Mammary epithelial cell (primary cell): ENCODE data around the genes PTMA and COPS7B.

DNA sequence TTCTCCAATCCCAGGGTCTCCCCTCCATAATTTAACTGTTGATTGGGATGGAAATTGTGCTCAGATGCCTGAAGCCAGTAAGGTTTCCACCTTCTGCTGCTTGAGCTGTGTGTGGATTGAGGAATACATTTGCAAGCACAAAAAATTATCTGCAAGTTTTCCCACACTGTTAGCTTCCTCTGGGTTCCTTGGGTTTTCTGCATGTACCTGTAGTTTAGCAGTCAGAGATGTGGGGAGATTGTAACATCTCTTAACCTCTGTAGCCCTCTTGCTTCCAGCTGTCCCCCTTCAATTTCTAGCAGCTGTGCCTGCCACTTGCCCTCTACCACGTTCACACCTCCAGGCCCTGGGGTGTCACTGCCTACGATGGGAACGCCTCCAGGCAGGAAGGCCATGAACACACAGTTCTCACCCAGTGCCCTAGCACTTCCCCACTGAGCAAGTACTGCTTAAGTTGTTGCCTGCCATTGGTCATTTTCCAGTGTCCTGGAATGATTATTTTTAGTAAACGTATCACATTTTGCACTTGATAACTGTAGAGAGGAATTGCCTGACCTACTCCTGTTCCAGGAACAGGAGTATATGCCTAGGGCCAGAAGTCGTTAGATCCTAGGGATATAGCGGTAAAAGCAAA lies 77.2 kb upstream of the B3GNT7 start:
- CAGE, long polyA plus RNA = no peak
- RRBS = no CpG with 5 or more reads among the region's 6 CpGs

GRCh38 chr2:231399833-231400814 lies 4.6 kb downstream of the B3GNT7 start:
- CAGE, long polyA plus RNA = no peak
- RRBS = no CpG with 5 or more reads among the region's 13 CpGs

GRCh38 chr2:231605169-231605357 lies 12.4 kb downstream of the TEX44 start:
- CAGE, long polyA plus RNA = no peak
- RRBS = 6% methylated on average over 1 of the region's 11 CpGs

- CAGE, long polyA plus RNA = no peak
- RRBS = 95% methylated on average over 2 of the region's 10 CpGs
Measured at GRCh38 chr2:231644297-231644885, 51.7 kb downstream of the TEX44 start.

DNA sequence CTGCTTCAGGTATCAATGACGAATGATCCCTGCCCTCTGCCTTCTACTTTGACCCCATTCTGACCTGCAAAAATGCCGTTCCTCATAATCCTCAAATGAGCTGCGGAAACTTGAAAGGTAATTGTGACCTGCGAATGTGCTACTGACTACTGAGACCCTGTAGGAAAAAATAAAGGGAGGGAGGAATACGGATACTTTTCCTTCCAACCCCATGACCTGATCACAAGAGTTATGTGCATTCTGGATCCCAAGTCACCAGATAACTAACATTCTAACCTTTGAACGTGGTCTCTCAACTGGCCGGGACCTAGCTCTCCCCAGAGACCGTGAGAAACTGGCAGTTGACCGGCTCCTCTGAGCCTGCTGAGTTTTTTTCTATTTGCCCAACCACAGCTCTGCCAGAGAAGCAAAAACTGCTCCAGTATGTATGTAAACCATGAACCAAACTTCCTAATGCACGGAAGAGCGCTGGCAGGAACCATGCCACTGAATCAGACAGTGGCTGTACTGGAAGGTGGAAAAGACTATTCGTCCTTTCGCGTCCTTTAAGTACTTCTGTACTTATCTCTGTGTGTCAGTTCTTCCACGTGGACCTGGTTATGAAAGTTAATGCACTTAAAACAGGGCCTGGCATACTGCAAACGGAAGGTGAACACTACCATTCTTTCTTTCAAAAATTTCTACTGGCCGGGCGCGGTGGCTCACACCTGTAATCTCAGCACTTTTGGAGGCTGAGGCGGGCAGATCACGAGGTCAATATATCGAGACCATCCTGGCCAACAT lies 47.4 kb upstream of the PTMA start:
- CAGE, long polyA plus RNA = no peak
- RRBS = no CpG with 5 or more reads among the region's 22 CpGs

- CAGE, long polyA plus RNA = no peak
- RRBS = no CpG with 5 or more reads among the region's 9 CpGs
Measured at GRCh38 chr2:231673335-231673893, 34.9 kb upstream of the PTMA start.

DNA sequence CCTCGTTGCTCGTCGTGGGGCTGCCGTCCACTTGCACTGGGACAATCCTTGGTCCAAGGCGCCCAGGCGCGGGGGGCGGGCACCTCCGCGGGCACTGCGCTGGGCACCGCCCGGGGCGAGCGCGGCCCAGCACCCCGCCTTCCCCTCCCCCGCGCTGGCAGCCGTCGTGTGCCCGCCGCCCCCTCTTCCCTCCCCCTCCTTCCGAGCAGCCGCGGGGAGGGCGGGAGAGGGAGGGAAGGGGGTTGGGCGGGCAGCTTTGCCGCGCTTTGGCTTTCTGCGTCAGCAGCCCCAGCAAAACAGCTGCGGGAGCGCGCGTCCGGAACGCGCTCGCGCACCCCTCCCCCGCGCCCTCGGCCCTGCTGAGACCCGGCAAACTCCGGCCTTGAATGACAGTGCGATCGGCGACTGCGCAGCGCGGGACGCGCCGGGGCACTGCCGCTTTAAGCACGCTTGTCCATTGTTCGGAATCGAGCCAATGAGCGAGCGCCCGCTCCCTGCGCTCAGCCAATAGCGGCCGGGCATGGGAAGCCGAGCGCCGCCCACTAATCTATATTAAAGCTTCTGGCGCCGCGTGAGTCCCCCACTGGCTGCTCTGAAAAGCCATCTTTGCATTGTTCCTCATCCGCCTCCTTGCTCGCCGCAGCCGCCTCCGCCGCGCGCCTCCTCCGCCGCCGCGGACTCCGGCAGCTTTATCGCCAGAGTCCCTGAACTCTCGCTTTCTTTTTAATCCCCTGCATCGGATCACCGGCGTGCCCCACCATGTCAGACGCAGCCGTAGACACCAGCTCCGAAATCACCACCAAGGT lies at the start of gene PTMA:
PTMA (plus strand) TSS at position 578 of the 806 bp plus-strand sequence.
- CAGE, long polyA plus RNA = no peak
- RRBS = 2% methylated on average over 26 of the region's 91 CpGs

DNA sequence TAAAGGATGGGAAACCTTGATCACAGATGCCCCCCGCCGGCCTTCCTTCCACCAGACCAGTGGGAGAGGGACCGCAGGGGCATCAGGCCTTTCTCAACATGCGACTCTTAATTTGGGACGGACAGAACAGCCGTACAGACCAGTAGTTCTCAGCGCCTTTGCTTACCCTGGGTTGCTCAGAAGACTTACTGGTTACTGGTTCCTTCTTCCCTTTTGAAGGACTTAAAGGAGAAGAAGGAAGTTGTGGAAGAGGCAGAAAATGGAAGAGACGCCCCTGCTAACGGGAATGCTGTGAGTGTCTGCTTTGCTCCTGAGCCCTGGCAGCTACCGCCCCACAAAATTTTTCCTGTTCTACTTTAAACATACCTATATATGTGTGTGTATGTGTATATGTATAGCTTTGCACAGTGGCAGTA lies 2.8 kb downstream of the PTMA start:
- CAGE, long polyA plus RNA = no peak
- RRBS = 2% methylated on average over 2 of the region's 10 CpGs

GRCh38 chr2:231713268-231713480 lies 4.8 kb downstream of the PTMA start:
- CAGE, long polyA plus RNA = no peak
- RRBS = no CpG with 5 or more reads among the region's 1 CpG

- CAGE, long polyA plus RNA = no peak
- RRBS = 3% methylated on average over 36 of the region's 83 CpGs
Measured at GRCh38 chr2:231785936-231787234, at the start of gene COPS7B. TSS of gene COPS7B (plus strand) at chr2:231786445.

GRCh38 chr2:231796075-231796572 lies 9.9 kb downstream of the COPS7B start:
- CAGE, long polyA plus RNA = no peak
- RRBS = no CpG with 5 or more reads among the region's 7 CpGs

GRCh38 chr2:231798633-231799151 lies 12.4 kb downstream of the COPS7B start:
- CAGE, long polyA plus RNA = no peak
- RRBS = no CpG with 5 or more reads among the region's 6 CpGs

- CAGE, long polyA plus RNA = no peak
- RRBS = no CpG with 5 or more reads among the region's 4 CpGs
Measured at GRCh38 chr2:232190156-232190576, 188.4 kb upstream of the ALPP start.

- CAGE, long polyA plus RNA = no peak
- RRBS = 1% methylated on average over 10 of the region's 43 CpGs
Measured at GRCh38 chr2:232605798-232606393, 27.5 kb upstream of the EFHD1 start.

DNA sequence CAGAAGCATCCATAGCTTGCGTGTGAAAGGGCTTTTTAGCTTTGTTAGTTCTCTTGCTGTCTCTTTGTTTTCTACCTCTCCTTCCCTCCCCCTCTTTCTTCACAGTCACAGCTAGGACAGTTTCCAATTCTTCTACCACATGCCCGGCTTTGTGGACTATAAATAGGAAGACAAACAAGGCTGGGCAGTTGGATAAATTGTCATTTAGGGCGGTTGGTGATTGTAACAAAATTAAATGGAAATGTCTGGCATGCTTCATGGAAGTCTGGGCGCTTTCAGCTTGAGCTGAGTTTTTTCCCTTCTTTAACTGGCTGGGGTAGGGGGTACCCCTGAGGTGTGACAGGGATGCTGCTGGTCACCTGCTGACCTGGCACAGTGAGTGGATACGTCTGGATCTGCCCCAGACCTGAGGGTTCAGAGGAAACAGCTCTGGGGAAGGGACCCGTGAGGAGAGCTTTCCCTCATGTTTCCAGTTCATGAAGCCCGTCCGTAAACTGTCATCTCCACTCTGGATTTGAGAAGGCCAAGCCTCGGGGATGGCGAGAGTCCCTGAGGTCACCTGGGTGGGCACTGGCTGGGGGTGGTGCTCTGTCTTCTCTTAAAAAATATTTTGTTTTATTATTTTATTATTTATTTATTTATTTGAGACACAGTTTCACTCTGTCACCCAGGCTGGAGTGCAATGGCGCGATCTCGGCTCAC lies 29.0 kb upstream of the GIGYF2 start:
- CAGE, long polyA plus RNA = no peak
- RRBS = no CpG with 5 or more reads among the region's 13 CpGs

- CAGE, long polyA plus RNA = no peak
- RRBS = no CpG with 5 or more reads among the region's 4 CpGs
Measured at GRCh38 chr2:232786926-232787498, 10.6 kb upstream of the KCNJ13 start.

DNA sequence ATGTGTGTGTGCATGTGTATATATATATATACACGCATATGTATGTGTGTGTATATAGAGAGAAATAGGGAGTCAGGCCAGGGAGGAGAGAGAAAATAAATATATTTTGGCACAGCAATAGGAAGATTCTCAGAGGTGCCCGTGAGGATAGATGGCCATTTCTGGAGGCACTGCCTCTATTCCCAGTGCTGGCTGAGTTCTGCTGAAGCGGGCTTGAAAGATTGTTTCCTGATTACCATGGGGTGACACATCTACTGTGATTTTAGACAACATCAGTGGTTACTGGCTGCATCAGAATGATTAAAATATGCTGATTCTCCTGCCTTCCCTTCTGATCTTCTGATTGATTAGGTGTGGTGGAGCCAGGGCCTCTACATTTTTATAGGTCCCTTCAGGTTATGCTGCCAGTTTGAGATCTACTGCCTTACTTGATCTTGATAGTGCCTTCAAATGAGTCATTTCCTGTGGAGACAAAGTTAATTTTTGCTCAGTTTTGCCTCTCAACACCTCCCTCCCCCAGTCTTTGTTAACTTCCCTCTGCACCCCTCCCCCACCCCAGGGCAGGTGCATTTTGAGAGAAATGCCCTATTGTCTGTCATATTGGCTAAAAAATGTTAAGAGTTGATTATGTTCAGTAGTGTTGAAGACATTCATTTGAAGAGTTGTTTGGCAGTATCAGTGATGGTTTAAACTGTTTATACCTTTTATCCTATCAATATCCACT lies 31.6 kb upstream of the SNORC start:
- CAGE, long polyA plus RNA = no peak
- RRBS = no CpG with 5 or more reads among the region's 3 CpGs

- CAGE, long polyA plus RNA = no peak
- RRBS = 4% methylated on average over 12 of the region's 41 CpGs
Measured at GRCh38 chr2:232875915-232876289, 5.8 kb downstream of the SNORC start.

- CAGE, long polyA plus RNA = no peak
- RRBS = 4% methylated on average over 53 of the region's 81 CpGs
Measured at GRCh38 chr2:232928057-232928622, 58.1 kb downstream of the SNORC start.

GRCh38 chr2:232980065-232980705 lies 32.9 kb downstream of the NGEF start:
- CAGE, long polyA plus RNA = no peak
- RRBS = no CpG with 5 or more reads among the region's 8 CpGs